Frontal cortex (tissue), 2 donors: Measurements from ENCODE around the gene VPS26A.

DNA sequence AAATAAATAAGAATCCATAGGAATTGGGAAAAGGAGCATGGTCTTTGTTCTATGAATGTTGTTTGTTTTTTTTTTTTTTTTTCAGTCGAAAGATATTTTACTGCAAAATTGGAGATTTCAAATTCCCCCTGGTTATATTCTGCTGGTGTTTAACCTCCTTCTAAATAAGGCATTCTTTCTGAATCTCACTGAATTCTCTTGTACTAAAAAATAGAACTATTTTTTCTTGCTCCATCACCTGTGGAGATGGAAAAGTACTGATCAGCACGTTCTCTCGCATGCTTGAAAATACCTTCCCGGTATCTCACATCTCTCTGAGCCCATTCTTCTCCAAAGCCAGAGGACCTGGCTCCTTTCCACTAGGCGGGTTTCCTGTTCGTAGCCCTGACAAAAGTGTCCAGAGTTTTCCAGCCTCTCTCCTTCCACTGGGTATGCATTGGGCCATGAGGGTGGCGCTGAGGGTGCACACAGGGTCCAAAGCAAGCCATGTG is 16.4 kb upstream of the SRGN start:
- RAMPAGE, long total RNA, result no peak

GRCh38 chr10:69124120-69124834 is at the start of gene VPS26A:
Gene VPS26A (plus strand): TSS chr10:69124178.
- RAMPAGE, long total RNA, result start-site peak on the plus strand at chr10:69124178-69124254, 637 and 205 reads in 2 replicates

DNA sequence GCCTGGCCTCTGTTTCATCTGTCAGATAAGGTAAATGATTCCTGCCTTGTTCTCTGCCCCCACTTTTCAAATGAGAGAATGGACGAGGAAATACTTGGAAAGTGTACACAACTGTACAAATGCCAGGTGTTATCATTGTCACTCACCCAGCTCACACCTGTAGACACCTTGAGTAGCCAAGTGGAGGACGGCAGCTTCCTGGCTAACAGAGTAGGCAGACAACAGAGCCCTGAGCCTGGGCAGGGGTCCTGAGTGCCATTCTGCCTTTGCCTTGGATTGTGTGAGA is 14.0 kb downstream of the HK1 start:
- RAMPAGE, long total RNA, result no peak

GRCh38 chr10:69338803-69339666 is 20.4 kb downstream of the HK1 start:
- RAMPAGE, long total RNA, result no peak

DNA sequence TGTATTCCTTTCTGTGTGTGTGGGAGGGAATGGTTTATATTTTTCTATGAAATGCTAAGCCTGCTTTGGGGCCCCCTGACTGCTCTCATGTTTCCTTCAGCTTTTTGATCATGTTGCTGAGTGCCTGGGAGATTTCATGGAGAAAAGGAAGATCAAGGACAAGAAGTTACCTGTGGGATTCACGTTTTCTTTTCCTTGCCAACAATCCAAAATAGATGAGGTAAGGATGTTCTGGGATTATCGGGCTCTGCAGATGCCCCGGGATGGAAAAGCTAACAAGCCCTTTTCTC is 46.0 kb downstream of the HK1 start:
- RAMPAGE, long total RNA, result no peak

- RAMPAGE, long total RNA, result no peak
These were observed 8.2 kb downstream of the TACR2 start for GRCh38 chr10:69408521-69408870.

DNA sequence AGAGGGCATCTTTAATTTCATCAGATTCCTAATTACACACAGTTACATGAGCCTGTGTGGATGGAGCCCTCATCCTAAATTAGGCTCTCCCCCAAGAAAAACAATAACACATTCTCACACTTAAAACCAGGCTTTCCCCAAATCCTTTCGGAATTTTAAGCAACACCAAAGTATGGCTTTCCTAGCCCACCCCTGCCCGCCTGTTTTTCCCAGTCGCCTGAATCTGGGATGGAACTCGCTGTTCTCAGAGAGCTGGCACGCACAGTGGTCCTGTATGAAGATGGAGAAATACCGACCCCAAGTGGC is 3.6 kb downstream of the TACR2 start:
- RAMPAGE, long total RNA, result no peak

DNA sequence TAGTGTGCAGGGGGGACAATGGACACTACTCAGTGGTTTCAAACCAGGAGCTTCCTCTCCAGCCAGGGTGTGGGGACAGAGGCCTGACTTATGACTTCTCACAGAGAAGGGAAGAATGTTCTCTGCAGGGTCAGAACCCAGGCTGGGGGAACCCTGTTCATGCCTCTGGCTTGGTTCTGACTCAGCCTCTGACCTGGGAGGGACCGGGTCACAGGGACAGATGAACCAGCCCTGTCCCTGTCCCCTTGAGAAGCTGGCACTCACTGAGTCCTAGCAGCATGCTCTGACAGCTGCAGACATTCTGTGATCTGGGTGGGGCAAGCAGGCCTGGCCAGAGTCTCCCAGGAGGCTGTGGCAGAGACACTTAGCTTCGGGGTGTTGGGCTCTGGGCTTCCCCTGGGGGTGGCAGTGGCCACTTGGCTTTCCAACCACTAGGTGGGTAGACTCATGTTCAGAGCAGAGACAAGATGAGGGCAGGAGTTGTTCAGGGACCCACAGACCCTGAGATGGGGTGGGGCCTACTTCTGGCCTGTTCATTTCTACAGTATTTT is 13.6 kb downstream of the TSPAN15 start:
- RAMPAGE, long total RNA, result no peak

DNA sequence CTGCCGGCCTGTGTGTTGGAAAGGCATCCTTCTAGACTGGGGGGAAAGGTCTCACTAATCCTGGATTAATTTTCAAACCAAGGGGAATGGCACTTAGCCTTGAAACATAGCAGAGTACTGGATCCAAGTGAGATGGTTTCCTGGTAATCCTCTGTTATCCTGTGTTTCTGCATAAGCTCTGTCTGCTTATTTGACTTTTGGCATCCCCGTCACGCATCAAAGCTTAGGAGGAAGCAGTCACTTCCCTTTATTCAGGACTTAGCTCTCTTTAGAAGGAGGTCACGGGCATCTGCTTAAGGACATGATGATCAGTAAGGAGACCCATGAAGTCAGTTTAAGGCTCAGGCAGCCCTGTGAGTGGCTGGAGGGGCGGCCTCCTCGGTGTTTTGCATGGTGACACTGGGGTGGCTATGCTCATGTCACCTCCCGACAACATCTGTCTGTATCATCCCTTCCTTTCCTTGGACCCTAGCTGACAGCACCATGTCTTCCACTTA is 30.1 kb downstream of the TSPAN15 start:
- RAMPAGE, long total RNA, result no peak

DNA sequence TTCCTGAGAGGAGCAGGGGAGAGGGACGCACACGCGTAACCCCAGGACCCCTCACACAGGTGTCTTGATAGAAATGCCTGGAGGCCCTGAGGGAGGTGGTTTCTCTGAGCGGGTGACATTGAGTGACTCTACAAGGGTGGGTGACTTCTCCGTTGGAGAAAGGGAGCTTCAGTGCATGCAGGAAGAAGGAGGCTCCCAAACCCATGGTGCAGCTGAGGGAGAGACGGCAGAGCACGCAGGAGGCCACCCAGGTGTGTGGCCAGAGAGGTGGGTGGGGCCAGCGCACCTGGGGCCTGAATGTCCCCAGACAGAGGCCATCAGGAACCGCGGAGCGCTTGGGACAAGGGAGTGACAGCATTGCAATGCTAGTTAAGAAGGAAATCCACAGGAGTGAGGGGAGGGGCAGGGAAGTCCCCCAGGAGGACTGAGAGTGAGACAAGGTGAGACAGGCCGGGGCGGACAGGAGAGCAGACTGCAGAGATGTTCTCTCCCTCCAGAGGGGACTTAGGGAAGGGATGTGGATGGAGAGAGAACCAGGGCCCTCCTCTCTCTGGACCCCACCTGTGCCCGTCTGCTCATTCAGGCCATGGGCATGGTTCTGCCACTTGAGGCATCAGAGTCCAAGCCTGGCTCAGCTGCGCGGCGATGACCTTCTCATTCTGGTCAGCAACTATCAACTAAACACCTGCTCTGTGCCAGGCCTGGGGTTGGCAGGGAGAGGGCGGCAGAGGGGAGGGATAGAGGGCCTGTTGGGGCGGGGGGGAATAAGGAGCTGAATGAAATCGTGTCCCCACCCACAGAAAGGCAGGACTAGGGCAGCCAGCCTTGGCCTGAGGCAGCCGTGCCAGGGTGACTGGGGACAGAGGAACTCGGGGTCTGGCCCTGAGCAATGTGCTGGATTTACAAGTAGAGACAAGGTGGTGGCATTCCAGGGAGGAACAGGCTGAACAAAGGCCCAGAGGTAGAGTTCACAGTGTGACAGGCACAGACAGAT is 69.4 kb upstream of the COL13A1 start:
- RAMPAGE, long total RNA, result no peak

DNA sequence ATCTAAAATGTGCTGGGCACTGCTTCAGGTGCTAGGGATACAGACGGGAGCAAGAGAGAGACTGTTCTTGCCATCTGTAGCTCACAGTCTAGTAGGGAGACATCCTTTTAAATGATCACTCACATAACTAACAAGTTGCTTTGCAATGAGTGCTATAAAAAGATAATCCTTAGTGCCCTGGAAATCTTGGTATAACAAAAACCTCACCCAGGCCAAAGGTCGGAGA is 89.3 kb downstream of the COL13A1 start:
- RAMPAGE, long total RNA, result no peak

DNA sequence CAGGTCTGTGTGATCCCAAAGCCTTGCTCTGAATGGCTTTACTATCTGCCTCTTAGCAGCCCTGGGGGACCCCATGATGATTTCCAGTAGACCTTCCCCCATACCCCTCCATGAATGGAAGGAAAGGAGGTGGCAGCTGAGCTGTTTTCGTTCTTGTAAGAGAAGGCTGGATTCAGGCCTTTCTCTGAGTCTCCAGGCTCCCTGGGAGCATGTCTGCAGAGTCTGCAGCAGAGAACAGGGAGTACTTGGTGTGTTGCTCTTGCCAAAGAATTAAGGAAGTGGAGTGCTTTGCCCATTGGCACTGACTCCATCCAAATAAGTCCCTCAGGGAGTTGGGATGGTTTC is 109.8 kb downstream of the COL13A1 start:
- RAMPAGE, long total RNA, result no peak

DNA sequence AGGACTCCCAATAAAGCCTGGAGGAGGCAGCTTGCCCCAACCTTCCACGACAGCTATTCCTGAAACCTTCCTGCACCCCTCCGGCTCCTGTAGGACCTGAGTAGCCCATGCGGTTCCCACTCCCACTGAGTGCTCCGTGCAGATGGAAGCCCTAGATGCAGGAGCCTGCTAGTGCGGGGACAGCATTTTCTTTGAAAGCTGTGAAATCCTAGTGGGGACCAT is 110.0 kb downstream of the COL13A1 start:
- RAMPAGE, long total RNA, result no peak

- RAMPAGE, long total RNA, result no peak
These were observed 5.5 kb upstream of the AIFM2 start for GRCh38 chr10:70137889-70138690.

DNA sequence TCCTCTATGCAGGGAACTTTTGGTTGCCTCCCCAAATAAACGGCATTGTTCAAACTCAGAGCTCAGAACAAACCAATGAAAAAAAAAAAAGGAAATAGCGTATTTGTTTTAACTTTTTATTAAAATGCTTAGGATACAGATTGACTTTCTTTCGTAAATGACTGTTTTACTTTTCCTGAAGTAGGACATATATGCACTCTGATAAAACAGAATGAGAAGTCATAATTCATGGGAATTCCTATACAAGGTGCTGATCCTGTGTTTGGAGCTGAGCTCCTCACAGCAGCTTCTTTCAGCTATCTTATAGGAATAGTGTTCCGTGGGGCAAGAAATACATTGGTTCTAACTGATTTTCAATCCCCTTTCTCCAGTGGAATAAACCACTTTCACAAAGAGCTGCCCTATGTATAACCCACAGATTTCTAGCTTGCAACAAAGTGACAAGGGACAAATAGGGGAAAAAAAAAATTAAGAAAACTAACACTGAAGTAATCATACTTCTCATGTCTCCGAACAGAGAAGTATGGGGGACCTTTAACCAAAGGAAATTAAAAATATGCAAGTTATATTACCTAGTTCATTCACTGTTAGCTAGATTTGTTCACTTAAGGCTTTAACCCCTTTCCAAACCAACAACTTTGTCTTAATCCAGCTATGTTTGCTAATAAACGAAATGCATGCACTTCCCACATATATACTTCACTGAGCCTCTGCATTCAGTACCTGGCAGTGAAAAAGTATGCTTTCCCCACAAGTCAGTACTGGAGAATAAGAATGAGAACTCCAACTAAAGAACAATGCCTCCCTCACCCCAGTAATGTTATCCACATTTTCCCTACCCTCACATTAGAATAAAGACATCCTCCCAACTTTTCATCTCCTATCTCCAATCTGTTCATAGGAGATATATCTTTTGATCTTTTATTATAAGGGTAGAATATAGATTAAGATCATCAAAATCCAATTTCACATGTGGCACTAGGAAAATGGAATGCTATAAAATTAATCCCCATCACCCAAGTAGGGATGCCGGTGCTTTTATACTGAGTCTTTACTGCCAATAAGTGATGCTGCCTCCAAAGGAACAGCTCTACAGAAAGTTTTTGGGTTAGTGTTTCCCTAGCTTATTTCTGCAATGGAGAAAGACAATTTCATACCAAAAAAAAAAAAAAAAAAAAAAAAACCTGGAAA is 4.0 kb upstream of the TYSND1 start:
- RAMPAGE, long total RNA, result no peak

DNA sequence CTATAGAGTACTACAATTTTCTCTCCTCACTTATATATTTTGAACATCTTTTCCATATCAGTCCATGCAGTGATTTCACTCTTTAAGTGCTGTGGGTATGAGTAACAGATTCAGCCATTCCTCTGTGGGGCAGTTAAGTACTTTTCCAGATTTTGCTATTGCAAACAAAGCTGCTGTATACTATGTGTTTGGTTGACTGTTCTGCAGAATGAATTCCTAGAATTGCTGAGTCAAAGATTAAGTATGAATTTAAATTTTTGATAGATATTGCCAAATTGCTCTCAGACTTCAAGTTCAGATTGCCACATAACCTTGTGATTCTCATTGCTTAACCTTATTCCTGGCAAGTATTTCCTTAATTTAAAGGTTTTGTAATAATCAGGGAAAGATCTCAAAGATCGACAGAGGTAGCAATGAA is 21.6 kb upstream of the SAR1A start:
- RAMPAGE, long total RNA, result no peak

- RAMPAGE, long total RNA, result no peak
These were observed 40.7 kb upstream of the NPFFR1 start for GRCh38 chr10:70324404-70325052.

GRCh38 chr10:70355376-70355866 is 27.0 kb downstream of the LRRC20 start:
- RAMPAGE, long total RNA, result no peak

GRCh38 chr10:70381391-70381810 is 1.0 kb downstream of the LRRC20 start:
- RAMPAGE, long total RNA, result no peak

- RAMPAGE, long total RNA, result no peak
These were observed 1.2 kb downstream of the NODAL start for GRCh38 chr10:70440199-70440740.